ENCODE measurements around a stretch of chr5.

DNA sequence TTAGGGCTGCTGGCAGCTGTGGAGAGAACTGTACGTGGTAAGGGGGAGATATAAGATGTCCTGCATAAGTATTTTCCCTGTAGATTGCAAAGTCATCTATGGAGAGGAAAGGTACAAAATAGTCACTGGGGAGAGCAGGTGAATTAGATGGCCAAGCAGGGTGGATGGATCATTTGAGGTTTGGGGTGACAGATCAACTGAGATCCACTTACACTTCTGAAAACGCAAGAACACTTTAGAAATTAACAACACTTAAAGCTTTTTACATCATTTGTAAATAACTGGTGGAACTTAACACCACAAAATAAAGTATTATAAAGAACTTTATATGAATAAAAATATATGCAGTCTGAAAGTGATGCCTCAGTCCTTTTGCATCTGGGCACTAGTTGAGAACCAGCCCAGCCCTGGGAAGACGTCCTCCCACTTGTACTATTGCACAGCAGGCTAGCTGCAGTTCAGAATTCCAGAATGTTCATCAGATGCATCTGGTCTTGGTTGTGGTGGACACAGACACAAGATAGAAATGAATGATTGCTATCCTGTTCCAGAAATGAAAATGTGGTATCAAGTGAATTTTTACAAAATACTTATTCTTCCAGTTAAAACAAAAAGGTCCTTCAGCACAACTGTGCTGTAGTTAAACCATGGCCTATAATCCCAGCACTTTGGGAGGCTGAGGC lies 255.0 kb downstream of the EPB41L4A start:
- PRO-cap, result no peak
- RAMPAGE, long total RNA, 5 experiments, result no peak in any of the 5 experiments
- RRBS, result no CpG with 5 or more reads among the region's 3 CpGs

GRCh38 chr5:112166237-112166979 lies 252.7 kb downstream of the EPB41L4A start:
- PRO-cap, result no peak
- RAMPAGE, long total RNA, 5 experiments, result no peak in any of the 5 experiments
- RRBS, result no CpG with 5 or more reads among the region's 3 CpGs

DNA sequence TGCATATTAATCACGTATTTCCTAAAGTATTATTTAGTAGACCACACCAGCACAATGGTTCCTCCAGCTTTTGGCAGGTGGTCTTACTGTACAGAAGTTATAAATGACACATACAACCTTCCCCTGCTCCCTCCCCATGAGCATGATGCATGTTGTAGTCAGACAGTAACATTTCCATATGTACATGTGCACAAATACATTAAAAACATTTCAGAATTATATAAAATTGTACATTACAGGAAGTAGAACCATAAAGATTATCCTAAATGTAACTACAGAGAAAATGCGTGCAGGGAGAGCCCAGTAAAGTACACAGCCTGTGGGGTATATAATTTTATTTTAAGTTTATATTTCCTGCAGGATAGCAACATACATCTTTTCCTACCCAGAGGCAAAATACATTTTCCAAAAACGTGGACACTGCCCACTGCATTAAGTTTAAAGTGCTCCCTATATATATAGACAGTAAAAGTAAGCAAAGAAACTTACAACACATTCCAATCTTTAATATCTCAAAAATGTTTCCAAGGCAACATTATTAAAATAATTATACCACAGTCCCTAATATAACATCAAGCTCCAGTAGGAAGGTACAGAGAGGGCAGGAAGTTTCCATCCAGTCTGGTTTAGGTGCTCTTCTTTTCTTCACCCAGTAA lies 17.2 kb downstream of the SRP19 start:
- PRO-cap, result no peak
- RAMPAGE, long total RNA, 5 experiments, result no peak in any of the 5 experiments
- RRBS, result no CpG with 5 or more reads among the region's 3 CpGs

- PRO-cap, result no peak
- RAMPAGE, long total RNA, 5 experiments, result no peak in any of the 5 experiments
- RRBS, result no CpG with 5 or more reads among the region's 8 CpGs
Observed at GRCh38 chr5:112923088-112924035, 1.3 kb upstream of the REEP5 start.

GRCh38 chr5:112975988-112976654 lies 477 bp upstream of the DCP2 start:
- PRO-cap, result bidirectional peak, plus-strand start at chr5:112976736, minus-strand start at chr5:112976496
- RAMPAGE, long total RNA, 5 experiments, result no peak in any of the 5 experiments
- RRBS, result no CpG with 5 or more reads among the region's 20 CpGs

DNA sequence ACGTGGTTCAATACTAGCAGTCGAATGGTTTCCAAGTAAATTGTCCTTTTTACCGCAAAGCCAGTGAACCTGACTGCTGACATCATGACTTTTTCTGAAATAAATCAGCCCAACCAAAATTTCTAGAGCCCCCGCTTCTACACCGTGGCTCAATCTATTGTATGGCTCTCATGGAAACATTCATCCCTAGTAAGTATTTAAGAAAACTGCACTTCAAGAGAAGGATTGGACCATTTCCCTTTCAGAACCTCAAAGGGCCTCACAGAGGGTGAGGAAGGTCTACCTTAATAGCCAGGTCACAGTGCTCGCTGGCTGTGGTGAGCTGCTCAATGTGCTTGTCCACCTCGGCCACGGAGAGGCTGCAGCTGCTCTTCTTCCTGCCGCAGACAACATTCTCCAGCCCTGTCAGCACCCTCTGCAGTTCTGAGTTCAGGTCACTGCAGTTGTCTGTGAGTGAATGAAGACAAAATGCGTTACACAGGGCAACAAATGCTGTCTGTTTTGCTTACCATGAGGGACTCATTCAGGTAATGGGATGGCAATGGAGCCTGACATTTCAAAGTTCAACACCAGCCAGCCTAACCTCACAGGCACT lies 127.4 kb downstream of the DCP2 start:
- PRO-cap, result no peak
- RAMPAGE, long total RNA, 5 experiments, result start-site peak on the minus strand in 1 of 5 experiments, centred at position 380 of the sequence, 10 reads per replicate
- RRBS, result no CpG with 5 or more reads among the region's 10 CpGs

GRCh38 chr5:113114389-113115482 lies 138.1 kb downstream of the DCP2 start:
- PRO-cap, result no peak
- RAMPAGE, long total RNA, 5 experiments, result no peak in any of the 5 experiments
- RRBS, result no CpG with 5 or more reads among the region's 17 CpGs

DNA sequence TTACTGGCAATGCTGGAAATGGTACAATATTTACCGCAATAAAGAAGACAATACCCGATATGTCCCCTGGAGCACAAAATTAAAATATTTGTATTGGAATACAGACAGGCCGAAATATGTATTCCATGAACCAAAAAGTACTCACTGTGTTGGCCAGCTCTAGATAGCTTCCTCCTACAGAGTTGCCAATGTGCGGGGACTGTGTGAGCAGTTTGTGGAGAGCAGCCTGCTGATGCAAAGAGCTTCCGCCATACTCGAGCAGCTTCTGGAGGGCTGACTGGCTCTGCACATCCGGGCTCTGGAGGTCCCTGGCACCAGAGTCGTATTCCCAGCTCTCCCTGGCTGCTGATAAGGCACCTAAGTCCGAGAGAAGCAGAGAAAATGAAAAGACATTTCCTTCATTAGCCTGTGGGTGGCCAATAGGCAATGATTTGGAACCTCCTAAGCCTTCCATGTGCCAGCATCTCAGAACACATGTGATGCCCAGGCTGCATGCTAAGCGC lies 94.4 kb downstream of the TSSK1B start:
- PRO-cap, result no peak
- RAMPAGE, long total RNA, 5 experiments, result no peak in any of the 5 experiments
- RRBS, result no CpG with 5 or more reads among the region's 10 CpGs

- PRO-cap, result no peak
- RAMPAGE, long total RNA, 5 experiments, result no peak in any of the 5 experiments
- RRBS, result no CpG with 5 or more reads among the region's 6 CpGs
Observed at GRCh38 chr5:113458005-113458256, 23.1 kb upstream of the TSSK1B start.

GRCh38 chr5:114185257-114185680 lies 176.6 kb upstream of the KCNN2 start:
- PRO-cap, result unidirectional peak, plus-strand start at chr5:114185512
- RAMPAGE, long total RNA, 5 experiments, result no peak in any of the 5 experiments
- RRBS, result no CpG with 5 or more reads among the region's 8 CpGs

DNA sequence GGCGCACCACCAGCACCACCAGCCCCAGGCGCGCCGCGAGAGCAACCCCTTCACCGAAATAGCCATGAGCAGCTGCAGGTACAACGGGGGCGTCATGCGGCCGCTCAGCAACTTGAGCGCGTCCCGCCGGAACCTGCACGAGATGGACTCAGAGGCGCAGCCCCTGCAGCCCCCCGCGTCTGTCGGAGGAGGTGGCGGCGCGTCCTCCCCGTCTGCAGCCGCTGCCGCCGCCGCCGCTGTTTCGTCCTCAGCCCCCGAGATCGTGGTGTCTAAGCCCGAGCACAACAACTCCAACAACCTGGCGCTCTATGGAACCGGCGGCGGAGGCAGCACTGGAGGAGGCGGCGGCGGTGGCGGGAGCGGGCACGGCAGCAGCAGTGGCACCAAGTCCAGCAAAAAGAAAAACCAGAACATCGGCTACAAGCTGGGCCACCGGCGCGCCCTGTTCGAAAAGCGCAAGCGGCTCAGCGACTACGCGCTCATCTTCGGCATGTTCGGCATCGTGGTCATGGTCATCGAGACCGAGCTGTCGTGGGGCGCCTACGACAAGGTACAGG lies 920 bp downstream of the KCNN2 start:
- PRO-cap, result no peak
- RAMPAGE, long total RNA, 5 experiments, result no peak in any of the 5 experiments
- RRBS, result 16% methylated on average over 17 of the region's 60 CpGs

- PRO-cap, result no peak
- RAMPAGE, long total RNA, 5 experiments, result no peak in any of the 5 experiments
- RRBS, result no CpG with 5 or more reads among the region's 1 CpG
Observed at GRCh38 chr5:115275114-115275709, 12.5 kb upstream of the PGGT1B start.

DNA sequence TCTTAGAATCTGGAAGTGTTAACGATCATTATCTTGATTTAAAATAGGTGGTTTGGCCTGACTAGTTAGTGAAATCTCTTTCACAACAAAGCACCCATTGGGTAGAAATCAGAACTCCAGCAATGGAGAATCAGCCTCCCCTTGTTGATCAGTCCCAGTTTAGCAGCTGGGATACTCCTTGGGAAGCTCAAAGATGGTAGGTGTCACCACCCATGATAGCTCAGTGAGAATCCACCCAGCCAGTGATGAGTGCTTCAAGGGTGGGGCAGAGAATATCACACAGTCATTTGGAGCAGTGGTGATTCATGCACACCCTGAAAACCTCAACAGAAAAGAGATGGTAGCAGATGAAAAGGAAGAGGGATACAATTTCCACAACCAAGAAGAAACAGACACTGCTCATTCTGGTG lies 83.1 kb downstream of the FEM1C start:
- PRO-cap, result no peak
- RAMPAGE, long total RNA, 5 experiments, result no peak in any of the 5 experiments
- RRBS, result no CpG with 5 or more reads among the region's 1 CpG

- PRO-cap, result no peak
- RAMPAGE, long total RNA, 5 experiments, result no peak in any of the 5 experiments
- RRBS, result no CpG with 5 or more reads among the region's 2 CpGs
Observed at GRCh38 chr5:115607835-115608439, 5.7 kb upstream of the TICAM2 start.

DNA sequence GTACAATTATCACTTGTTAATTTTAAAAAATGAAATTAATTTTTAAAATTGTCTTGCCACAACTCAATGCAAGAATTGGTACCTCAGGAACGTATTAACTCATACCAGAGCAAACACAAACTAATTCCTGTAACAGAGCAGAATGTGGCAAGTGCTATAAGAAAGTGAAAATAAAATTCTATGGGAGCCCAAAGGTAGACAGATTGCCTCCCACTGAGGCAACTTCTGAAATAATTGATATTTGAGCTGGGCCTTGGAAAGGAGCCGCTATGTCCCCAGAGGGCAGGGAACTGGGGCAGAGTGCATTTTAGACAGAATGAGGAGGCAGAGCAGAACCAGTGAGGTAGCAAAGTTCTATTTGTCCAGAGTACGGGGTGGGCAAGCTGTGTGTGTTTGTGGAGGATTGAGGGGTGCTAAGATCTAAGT lies 19.9 kb downstream of the CDO1 start:
- PRO-cap, result no peak
- RAMPAGE, long total RNA, 5 experiments, result no peak in any of the 5 experiments
- RRBS, result no CpG with 5 or more reads among the region's 3 CpGs

DNA sequence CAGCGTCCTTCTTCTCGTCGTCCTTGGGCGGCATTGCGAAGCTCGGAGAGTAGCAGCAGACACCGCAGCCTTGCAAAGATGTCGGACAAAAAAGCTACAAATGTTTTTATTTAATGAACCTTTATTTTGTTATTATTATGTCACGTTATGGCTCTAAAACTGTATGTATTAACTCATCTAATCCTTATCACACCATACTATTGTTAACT lies 19.9 kb downstream of the ARL14EPL start:
- PRO-cap, result no peak
- RAMPAGE, long total RNA, 5 experiments, result no peak in any of the 5 experiments
- RRBS, result no CpG with 5 or more reads among the region's 9 CpGs

DNA sequence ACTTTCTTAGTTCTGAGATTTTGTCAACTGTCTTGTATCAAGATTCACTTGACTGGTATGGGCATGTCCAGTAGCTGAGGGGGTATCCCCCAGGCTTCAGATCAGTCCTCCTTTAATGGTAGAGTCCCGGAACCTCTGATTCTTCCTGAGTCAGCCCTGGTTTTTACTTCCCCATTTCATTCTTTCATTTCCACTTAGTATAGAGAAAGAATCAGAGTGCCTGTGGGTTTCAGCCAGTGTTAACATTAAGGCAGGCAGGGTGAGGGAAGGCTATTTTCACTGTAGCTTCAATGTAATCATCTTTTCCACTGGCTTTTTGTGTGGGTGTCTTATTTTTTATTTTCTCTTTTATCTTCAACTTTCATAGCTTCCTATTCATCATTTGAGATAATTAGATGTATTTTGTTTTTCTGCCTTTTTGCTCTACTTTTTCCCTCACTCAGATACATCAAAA lies 8.3 kb upstream of the COMMD10 start:
- PRO-cap, result no peak
- RAMPAGE, long total RNA, 5 experiments, result no peak in any of the 5 experiments
- RRBS, result no CpG with 5 or more reads among the region's 1 CpG

- PRO-cap, result no peak
- RAMPAGE, long total RNA, 5 experiments, result no peak in any of the 5 experiments
- RRBS, result no CpG with 5 or more reads among the region's 7 CpGs
Observed at GRCh38 chr5:116533940-116534884, 40.4 kb downstream of the SEMA6A start.

- PRO-cap, result no peak
- RAMPAGE, long total RNA, 5 experiments, result no peak in any of the 5 experiments
- RRBS, result 8% methylated on average over 12 of the region's 45 CpGs
Observed at GRCh38 chr5:116576101-116576798, 1.6 kb upstream of the SEMA6A start.

DNA sequence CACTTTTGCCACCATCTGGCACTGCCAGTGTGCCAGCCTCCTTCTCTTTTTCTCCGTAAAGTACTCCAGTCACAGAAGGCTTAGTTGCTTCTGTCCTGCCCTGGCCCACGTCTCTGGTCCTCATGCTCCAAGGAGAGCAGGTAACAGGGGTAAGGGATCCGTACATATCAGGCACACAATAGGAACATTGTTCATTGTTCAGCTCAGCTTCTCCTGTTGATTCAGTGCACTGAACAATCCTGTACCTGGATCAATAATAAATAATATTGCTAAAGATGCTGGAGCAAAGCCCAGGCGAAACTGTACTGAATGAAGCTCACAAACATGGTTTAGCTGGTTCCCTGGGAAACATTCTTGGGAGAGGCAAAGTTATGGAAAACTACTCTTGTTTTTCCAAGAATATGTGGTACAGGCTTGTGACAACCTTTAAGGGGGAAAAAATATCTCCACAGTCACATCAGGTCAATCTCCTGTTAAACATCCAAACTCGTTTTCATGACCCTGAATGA lies 102.1 kb upstream of the SEMA6A start:
- PRO-cap, result no peak
- RAMPAGE, long total RNA, 5 experiments, result no peak in any of the 5 experiments
- RRBS, result no CpG with 5 or more reads among the region's 5 CpGs